LNCaP clone FGC (cell line): ENCODE measurements around the genes AIFM3 and P2RX6.

DNA sequence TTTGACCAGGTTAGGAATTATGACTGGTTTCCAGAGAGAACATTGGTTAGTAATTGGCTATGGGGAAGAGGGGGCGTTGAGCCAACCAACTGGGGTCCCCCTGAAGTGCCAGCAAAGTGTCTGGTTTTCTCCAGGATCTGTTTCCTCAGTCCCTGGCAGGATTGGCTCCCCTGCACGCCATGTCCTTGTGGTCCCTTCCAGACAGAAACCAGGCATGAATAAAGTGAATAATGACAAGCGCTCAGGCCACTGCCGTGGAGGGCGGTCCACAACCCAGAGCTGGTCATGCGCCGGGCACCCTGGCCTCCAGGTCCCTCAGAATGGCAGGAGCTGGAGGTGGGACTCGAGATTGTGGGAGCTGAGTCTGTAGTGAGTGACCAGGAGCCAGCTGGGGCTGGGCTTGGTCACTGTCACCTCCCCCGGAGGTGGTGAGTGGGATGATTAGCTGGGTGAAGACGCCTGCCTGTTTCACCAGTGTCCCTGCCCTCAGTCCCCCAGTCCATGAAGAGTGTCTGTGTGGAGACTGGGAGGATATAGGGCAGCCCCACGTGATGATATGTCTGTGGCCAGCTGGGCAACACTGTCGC is 1.2 kb upstream of the DGCR6L start:
- RRBS, 2 experiments: no CpG with 5 or more reads among the region's 12 CpGs

GRCh38 chr22:20424808-20425970 is 12.4 kb downstream of the SCARF2 start:
- RRBS, 2 experiments: 93% methylated on average over 25 of the region's 121 CpGs

DNA sequence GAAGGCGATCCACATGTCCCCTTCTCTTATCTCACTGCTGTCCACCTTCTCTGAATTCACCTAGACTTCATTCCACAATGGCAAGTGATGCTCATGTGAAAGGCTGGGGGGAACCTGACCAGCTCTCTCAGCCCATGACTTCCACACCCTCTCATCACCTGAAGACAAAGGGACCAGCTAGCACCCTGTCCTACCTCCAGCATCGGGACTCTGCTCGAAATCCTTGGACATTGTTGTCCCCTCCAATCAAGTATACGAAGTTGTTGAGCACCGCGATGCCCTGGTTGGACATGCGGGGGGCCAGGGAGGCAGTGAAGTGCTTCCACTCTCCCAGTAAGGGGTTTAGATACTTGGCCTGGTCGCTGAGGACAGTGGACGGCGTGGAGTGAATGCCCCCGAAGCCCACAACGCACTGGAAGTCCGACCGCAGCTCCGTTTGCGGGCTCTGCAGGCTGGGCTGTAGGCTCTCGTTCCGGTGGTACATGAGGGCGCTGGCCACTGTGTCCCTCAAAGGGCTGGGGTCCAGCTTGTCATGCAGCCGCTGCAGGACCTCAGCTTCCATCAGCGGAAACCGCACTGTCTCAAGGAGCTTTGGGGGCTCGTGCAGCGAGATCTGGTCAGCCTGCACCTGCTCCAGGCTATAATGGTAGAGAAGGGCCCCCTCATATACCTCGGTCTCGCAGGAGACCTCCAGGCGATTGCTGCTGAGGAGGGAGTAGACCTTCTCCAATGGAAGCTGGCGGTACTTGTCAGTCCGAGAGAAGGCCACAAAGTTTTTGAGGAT is 27.2 kb upstream of the SCARF2 start:
- RRBS, 2 experiments: no CpG with 5 or more reads among the region's 29 CpGs

- RRBS, 2 experiments: no CpG with 5 or more reads among the region's 40 CpGs
Observed at GRCh38 chr22:20496299-20497223, 966 bp upstream of the KLHL22 start.

DNA sequence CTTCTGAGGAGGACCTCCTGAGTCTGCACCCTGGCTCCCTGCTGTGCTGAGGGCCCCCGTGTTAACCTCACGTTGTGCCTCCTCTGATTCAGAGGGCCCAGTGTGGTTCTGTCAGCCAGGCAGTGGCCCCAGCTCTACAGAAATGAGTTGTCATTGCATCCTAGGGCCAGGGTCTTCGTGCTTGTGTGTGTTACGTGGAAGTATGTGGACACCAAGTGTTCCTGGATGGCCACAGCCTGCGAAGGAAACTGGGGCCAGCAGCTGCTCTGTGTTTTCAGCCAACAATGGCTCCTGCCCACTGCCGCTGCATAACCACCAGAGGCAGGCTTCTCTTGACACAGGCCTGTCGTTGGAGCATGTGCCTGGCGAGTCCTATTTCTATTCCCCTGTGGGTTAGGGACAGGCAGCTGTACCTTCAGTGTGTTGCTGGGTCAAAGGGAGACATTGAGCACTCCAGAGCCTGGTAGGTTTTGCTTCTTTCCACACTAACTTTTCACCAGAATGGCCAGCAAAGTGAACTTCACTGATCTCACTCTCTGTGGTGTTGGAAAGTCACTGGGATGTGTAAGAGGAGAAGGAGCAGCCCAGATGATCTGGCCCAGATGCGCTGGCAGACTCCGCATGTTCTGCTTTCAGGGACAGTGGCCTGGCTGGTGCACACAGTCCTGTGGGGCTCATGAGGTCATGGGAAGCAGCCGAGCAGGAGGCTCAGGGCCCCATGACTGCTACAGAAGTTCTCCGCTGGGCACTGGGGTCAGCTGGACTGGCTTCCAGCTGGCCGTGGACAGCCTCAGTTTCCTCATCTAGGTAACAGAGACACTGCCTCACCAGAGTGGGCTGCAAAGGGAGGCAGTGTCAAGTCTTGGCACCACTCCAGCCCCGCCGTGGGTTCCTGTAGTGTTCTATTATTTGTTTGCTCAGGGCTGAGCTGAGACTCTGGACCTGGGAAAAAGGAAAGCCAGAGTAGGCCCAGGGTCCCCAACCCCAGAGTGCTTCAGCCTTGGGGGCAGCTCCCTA is 44.8 kb downstream of the MED15 start:
- RRBS, 2 experiments: no CpG with 5 or more reads among the region's 15 CpGs

DNA sequence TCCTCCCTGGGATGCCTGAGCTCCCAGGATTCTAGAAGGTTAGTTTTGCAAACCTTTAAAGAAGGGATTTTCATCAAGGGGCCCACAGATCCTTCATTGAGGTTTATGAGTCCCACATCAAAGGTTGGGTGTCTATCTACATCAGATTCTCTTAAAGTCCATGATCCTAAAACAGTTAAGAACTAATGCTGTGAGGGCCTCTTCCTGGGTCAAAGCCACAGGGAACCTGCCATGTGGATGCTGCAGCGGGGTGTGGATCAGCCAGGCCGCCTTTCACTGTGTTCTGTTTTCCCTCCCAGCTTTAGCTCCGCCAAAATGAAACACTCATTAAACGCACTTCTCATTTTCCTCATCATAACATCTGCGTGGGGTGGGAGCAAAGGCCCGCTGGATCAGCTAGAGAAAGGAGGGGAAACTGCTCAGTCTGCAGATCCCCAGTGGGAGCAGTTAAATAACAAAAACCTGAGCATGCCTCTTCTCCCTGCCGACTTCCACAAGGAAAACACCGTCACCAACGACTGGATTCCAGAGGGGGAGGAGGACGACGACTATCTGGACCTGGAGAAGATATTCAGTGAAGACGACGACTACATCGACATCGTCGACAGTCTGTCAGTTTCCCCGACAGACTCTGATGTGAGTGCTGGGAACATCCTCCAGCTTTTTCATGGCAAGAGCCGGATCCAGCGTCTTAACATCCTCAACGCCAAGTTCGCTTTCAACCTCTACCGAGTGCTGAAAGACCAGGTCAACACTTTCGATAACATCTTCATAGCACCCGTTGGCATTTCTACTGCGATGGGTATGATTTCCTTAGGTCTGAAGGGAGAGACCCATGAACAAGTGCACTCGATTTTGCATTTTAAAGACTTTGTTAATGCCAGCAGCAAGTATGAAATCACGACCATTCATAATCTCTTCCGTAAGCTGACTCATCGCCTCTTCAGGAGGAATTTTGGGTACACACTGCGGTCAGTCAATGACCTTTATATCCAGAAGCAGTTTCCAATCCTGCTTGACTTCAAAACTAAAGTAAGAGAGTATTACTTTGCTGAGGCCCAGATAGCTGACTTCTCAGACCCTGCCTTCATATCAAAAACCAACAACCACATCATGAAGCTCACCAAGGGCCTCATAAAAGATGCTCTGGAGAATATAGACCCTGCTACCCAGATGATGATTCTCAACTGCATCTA is 5.5 kb downstream of the SERPIND1 start:
- RRBS, 2 experiments: no CpG with 5 or more reads among the region's 30 CpGs

- RRBS, 2 experiments: no CpG with 5 or more reads among the region's 8 CpGs
Observed at GRCh38 chr22:20781426-20782026, 7.6 kb downstream of the SERPIND1 start.

DNA sequence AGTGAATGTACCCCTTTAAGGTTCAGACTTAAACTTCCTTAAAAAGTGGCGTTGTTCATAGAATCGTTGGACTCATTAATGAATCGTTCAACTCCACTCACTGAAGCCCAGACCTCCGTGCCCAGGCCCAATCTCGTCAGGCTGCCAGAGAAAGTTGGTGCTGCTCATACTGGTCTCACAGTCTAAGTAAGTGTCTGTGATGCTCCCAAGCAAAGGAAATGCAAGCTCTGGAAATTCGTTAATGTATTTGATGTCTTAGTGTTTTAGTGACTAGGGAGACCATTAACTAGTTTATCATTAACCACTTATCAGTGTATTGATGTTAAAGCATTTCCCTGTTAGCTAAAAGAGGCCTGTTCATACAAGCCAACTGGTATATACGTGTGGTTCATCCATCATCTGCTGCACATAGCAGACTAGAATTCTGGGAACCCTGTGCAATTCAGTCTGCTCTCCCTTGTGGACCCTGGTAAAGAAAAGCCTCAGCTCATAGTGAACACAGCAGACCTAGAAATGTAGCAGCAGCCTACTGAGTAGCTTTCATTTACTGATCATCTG is 15.9 kb upstream of the AIFM3 start:
- RRBS, 2 experiments: no CpG with 5 or more reads among the region's 7 CpGs

GRCh38 chr22:20967012-20967412 is at the start of gene AIFM3:
Gene AIFM3, plus strand, starts transcription at chr22:20967255.
- RRBS, 2 experiments: 82 to 87% methylated on average over 4 of the region's 10 CpGs

- RRBS, 2 experiments: no CpG with 5 or more reads among the region's 21 CpGs
Observed at GRCh38 chr22:21014513-21015713, at the start of gene P2RX6. Gene P2RX6, plus strand, starts transcription at chr22:21015165.

- RRBS, 2 experiments: 26 to 30% methylated on average over 4 of the region's 14 CpGs
Observed at GRCh38 chr22:21044881-21045435, 788 bp upstream of the LRRC74B start.

- RRBS, 2 experiments: 23 to 54% methylated on average over 1 of the region's 14 CpGs
Observed at GRCh38 chr22:21450812-21451623, 16.2 kb upstream of the TMEM191C start.

GRCh38 chr22:21578364-21578898 is 10.9 kb downstream of the UBE2L3 start:
- RRBS, 2 experiments: no CpG with 5 or more reads among the region's 7 CpGs

DNA sequence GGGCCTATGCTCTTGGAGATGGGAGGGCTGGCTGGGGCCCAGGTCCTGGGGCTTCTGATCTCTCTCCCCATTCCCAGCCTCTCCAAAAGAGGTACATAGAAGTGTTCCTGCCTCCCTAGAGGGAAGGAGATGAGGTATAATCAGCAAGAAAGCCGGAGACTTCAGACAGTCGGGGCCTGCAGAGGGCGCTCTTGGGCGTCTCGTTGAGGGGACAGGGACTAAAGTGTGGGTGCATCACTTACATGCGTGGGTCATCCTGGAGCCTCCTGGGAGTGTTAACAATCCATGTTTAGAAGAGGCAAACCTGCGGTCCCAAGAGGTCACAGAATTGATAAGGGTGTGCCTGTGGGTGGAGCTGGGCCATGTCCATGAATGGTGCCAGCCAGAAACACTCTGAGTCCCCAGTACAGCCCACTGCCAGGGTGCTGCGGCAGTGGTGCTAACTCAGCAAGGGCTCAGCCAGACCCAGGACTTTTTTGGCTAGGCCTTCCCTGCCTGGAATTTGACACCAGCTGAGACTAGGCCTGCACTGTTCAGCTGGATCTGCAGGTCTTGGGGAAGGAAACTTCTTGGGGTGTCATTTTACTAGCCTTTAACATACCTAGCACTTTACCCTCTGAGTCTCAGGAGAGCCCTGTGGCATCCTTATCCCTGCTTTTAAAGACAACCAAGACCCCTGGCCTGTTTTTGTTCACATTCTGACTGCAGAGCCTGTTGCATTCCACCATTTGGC is 5.6 kb downstream of the YDJC start:
- RRBS, 2 experiments: no CpG with 5 or more reads among the region's 8 CpGs

DNA sequence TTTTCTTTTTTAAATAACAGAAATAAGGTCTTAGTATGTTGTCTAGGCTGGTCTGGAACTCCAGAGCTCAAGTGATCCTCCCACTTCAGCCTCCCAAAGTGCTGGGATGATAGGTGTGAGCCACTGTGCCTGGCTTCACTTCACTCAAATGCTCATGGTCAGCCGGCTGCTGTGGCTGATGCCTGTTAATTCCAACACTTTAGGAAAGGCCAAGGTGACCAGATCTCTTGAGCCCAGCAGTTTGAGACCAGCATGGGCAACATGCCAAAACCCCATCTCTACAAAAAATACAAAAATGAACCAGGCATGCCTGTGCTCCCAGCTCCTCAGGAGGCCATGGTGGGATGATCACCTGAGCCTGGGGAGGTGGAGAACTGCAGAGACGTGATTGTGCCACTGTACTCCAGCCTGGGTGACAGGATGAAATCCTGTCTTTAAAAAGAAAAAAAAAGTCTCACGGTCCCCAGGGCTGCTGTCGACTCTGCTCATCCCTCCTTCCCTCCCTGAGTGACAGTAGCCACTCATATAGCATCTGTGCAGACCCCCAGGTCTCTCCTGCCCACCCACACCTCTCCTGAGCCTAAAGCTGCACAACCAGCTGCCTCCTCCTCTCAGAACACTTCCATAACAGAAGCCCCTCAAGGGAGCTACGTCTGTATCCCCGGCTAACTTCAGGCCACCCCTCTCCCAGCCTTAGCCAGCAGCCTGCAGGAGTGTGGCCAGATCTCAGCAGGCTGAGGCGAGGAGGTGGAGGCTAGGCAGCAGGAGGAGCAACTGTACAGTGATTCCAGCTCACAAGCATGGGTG is 3.5 kb downstream of the YDJC start:
- RRBS, 2 experiments: no CpG with 5 or more reads among the region's 7 CpGs

DNA sequence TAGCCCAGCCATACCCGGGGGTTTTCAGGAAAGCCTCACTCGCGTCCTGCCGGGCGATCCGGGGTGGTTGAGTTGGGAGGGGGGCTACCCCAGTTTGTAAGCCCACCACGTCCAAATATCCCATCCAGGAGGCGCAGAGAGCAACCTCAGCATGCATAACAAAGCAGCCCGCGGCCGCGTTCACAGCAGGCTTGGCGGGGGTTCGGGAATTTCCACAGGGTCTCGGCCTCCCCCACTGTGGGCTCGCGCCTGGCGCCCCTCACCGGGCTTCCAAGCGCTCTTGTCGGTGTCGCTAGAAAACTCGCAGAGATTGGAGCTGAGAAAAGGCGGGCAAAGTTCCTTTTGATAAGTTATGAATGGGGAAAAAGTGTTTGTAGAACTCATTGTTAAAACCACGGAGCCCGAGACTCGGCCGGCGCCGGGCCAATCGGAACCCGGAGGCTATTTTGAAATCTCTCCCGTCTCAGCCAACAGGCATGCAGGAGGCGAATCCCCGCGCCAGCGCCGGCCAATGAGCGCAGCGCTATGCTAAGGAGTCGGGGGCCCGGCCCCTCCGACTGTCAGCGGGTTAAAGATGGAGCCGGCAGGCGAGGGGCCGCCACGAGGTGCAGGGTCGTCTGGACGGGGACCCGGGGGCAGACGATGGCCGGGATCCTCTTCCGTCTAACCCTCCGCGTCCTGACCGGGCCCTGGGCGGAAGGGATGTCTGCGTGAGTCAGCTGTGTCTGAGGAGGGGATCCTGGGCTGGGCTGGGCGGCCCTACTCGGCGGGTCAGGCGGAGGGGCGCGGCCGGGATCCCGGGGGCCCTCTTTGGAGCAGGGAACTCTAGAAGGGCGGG is 9.7 kb downstream of the SDF2L1 start:
- RRBS, 2 experiments: under 1 to 8% methylated on average over 20 to 26 of the region's 68 CpGs

GRCh38 chr22:21762244-21762847 is 26.8 kb upstream of the YPEL1 start:
- RRBS, 2 experiments: no CpG with 5 or more reads among the region's 7 CpGs

GRCh38 chr22:21765877-21766657 is 30.5 kb upstream of the YPEL1 start:
- RRBS, 2 experiments: no CpG with 5 or more reads among the region's 12 CpGs

DNA sequence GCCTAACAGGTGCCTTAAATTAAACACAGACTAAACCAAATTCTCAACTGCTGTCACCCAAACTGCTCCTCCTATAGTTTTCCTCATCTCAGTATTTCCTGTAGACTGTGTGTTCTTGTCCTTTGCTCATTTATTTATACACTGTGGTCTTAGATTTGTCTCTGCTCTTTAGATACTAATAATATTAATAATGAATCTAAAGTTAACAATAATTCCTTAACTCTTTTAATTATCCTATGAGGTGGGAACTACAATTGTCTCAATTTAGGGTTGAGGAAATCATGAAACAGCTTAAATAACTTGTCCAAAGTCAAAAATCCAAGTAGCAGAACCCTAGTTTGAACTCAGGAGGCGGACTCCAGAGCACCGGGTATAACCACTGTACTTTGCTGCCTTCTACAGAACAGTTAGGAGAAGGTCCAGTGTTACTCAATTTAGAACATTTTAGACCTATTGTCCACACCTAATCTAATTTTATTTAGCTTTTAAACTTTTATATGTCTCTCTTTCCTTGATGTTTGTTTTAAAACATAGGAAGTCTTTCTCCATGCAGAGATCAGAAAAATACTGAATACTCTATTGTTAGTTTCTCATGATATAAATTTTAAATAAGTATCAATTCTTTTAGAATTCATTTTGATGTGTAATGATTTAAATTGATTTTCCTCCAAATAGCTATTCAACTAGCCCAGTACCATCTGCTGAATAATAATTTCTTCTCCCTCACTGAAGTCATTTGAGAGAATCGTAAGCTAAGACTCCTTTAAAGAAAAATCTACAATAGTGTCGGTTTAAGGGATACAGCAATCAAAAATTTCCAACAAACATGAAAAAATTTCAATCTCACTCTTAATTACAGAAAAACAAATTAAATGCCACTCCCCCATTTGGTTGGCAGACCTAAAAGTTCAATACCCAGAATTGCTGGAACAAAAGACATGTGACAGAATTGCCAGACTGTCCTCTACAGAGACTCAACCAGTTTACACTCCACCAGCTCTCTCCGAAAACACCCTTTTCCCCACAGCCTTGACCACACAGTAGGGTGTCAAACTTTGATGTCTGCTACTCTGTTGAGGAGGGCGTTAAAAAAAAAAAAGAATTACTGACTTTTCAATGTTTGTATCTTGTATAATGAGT is 44.2 kb upstream of the YPEL1 start:
- RRBS, 2 experiments: no CpG with 5 or more reads among the region's 6 CpGs

GRCh38 chr22:21807097-21807891 is 60.2 kb downstream of the MAPK1 start:
- RRBS, 2 experiments: no CpG with 5 or more reads among the region's 6 CpGs